Colonic mucosa (tissue), 1 donor: Measurements from ENCODE around the gene DCLRE1A.

- PRO-cap = no peak
Measured at GRCh38 chr10:112689063-112689497, 242.1 kb downstream of the VTI1A start.

DNA sequence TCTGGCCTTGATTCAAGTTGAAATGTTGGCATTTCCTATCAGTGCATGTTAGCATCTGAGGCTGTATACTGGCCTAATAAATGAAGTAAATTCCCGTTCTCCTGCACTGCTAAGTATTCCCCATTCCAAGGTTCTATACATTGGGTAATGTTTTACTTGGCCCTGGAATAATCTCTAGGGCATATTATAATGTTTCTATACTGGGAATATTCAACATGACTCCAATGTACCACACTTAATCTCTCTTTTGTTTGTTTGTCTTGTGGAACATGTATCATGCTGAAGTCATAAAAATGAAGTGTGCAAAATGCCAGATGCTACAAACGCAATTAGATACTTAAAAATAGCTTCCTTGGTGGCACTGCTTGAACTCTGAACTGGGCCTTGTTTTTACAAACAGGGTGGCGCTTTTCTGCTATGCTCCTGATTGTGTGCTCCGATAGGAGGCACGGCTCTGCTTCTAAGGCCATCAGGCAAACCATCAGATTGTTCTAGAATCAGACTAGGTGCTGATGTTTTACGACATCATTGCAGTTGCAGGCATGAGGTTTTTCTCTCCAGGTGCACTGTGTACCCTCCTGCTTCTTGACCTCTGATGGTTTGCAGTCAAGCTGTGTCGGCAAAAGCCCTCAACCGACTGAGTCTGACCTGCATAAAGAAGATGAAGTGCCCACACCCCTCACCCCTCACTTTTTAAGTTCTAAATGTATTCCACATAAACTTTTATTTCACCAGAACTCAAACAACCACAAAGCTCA, 156.6 kb upstream of the TCF7L2 start:
- PRO-cap = no peak

DNA sequence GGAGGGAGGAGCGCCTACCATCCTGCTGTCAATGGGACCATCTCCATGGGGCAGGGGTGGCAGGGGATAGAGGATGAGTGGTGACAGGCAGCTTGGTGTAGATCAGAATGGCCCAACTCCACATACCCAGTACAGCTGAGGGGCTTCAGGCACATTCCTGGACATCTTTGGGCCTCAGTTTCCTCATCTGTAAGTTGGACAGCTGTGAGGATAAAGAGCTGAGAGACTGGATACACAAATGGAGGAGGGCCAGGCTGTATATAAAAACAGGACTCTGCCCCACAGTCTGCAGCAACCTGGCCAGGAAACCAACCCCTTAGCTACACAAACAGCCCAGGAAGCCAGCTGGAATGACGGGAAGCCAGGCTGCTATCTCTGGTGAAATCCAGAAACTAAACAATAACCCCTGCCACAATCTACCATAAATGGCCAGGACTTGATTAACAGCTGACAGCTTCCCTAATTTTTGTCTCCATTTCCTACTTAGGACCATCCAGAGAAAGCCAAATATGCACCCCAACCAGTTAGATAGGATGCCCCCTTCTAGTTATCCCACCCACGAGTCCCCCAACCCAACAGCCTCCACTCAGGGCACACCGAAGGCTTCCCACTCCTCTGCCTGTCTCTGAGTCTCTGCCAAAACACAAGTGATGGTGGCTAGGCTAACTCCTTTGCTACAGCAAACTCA, 110.1 kb upstream of the TCF7L2 start:
- PRO-cap = no peak

DNA sequence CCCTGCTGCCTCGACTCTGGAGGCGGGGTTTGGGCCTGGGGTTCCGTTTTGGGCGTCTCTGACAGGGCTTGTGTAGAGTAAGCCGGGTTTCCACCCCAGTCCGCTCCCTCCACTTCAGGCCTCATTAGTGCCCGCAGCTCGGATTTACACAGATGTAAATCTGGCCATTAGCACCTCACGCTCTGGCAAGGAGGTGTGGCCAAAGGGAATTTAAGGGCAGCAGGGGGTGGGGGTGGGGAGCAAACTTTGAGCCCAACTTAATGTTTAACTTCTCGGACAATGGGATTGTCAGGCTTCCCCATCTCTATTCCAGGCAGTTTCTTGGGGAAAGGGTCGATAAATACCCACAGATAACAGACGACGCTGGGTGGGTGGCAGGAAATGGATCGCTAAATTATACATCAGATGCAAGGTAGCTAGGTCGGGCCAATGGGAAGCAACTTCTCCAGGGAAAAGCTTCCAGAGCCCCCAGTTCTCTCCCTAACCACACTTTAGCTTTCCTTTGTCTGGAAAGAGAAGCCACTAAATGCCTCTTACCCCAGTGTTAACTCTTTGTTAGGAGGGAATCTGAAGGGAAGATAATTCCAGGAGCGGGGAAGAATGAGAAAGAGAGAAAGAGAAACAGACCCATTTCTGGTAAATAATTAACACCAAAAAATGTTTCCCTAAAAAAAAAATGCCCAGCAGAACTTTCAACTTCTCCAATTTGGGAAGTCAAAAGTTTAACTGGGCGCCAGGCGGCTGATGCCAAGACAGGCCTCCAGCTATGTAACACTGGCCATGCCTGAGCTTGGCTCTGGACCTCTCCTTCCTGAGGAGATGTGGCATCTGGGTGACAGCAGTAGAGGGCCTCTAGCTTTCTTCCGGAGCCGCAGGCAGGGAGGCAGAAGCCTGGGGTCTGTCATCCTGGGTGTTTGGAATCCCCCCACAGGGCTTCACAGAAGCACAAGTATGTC, 50.9 kb upstream of the TCF7L2 start:
- PRO-cap = bidirectional peak, plus-strand start at position 316 of the sequence, minus-strand start at position 184 of the sequence

GRCh38 chr10:112986234-112986748, 36.2 kb downstream of the TCF7L2 start:
- PRO-cap = no peak

- PRO-cap = unidirectional peak, plus-strand start at chr10:113031076
Measured at GRCh38 chr10:113030802-113031290, 80.8 kb downstream of the TCF7L2 start.

- PRO-cap = no peak
Measured at GRCh38 chr10:113039959-113040557, 90.0 kb downstream of the TCF7L2 start.

GRCh38 chr10:113059998-113061251, 110.4 kb downstream of the TCF7L2 start:
- PRO-cap = no peak

DNA sequence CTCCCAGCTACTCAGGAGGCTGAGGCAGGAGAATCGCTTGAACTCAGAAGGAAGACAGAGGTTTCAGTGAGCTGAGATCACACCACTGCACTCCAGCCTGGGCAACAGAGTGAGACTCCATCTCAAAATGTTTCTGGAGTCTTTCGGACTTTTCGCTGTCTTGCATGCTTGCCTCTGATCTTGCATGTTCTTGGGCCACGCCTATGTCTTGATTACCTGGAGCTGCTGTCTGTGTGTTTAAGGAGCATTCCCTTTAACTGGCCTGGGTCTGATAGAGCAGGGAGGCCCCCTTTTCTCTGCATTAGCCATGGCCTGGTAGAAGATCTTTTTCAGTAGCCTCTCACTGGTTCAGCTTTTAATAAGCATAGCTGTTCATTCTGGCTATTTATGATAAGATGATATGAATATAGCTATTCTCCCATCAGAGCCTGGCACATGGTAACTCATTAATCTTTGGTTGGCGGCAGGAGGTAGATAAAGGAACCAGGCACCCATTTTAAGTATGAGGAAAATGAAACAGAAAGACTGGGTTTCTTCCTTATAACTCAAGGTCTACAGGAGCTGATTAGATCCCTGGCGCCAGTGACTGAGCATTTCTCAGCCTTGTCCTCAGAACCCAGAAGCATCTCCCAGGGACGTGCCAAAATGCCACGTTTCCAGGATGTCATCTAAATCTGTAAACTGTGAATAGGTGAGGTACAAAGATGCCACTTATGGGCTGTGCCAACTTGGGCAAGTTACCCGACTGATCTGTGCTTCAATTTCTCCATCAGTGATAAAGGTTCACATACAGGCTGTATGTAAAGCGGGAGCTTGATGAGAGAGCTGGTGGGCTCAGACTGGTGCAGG, 141.8 kb downstream of the TCF7L2 start:
- PRO-cap = bidirectional peak, plus-strand start at position 568 of the sequence, minus-strand start at position 342 of the sequence

- PRO-cap = no peak
Measured at GRCh38 chr10:113150865-113151275, 200.8 kb downstream of the TCF7L2 start.

GRCh38 chr10:113152201-113152899, 202.3 kb downstream of the TCF7L2 start:
- PRO-cap = no peak

DNA sequence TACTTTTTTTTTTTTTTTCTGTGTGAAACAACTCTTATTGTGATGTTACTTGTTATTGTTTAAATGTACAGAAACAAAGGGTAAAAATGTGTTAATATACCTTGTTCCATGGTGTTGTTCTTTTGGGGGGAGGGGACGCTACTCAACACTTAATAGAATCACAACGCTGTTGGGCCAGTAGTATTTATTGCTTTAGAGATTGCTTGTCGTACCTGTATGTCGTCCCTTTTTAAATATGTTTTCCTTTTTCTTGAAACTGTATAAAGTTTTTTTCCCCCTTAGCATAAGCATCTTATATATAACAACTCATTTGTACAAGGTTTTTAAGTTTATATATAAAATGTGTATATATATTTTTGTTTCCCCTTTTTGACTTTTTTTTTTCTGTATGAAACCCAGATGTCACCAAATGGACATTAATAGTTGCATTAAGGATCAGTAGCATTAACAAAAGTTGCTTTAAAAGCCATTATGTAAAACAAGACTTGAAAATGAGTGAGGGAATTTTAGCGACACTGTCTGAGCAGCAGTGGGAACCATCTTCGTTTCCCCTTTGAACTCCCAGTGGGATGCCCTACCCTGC, 216.5 kb downstream of the TCF7L2 start:
- PRO-cap = unidirectional peak, plus-strand start at position 120 of the sequence

GRCh38 chr10:113273335-113274449, 279.2 kb upstream of the HABP2 start:
- PRO-cap = no peak

DNA sequence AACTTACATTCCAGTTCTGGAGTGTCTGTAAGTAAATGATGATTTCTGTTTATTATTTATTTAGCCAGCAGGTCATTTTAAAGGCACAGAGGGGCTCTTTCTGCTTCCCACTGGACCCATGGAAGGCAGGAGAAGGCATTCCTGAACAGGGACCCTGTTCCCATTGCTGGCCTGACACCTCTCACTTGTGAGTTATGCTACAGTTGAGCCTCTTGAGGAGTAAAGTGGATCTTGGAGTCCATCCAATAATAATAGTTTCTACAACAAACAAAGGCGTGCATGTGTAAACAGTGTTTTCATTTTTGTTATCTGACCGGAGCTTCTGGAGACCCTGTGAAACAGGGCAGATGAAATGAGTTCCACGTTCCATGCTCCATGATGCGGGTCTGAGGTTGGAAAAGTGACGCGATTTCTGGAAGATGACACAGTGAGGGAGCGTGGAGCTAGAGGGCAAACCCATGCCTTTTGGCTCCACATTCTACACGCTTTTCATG, 127.3 kb upstream of the HABP2 start:
- PRO-cap = no peak

GRCh38 chr10:113560919-113561867, 8.3 kb downstream of the HABP2 start:
- PRO-cap = no peak

DNA sequence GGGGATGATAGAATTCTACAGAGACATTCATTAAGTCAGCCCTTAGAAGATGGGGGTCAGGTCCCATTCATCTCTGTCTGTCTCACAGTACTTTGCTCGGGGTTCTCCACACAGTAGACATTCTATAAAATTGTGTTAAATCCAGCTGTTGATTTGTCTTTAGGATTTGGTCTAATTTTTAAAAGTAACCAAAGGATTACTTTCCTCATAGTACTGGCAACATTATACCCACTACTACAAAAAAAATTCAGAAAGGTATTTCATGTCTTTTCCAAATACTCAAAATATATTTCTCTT, 31.8 kb downstream of the HABP2 start:
- PRO-cap = no peak

DNA sequence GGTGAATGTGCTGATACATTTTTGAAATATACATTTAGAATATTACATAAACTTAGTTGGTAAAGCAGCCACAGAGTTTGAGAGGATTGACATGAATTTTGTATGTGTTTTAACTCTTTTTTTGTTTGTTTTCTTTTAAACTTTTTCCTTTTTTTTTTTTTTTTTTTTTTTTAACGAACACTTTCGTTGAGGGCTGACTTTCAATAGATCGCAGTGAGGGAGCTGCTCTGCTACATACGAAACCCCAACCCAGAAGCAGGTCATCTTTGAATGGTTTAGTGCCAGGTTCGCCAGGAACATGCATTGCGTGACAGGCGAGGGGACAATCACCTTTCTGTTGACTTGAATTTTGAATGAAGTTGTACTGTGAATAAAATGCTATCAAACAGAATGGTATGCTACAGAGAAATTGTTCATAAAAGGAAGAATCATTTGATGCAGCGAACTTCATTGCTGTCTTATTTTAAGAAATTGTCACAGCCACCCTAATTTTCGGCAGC, 23.8 kb downstream of the CASP7 start:
- PRO-cap = no peak

- PRO-cap = no peak
Measured at GRCh38 chr10:113843948-113844567, 9.8 kb downstream of the DCLRE1A start.

DNA sequence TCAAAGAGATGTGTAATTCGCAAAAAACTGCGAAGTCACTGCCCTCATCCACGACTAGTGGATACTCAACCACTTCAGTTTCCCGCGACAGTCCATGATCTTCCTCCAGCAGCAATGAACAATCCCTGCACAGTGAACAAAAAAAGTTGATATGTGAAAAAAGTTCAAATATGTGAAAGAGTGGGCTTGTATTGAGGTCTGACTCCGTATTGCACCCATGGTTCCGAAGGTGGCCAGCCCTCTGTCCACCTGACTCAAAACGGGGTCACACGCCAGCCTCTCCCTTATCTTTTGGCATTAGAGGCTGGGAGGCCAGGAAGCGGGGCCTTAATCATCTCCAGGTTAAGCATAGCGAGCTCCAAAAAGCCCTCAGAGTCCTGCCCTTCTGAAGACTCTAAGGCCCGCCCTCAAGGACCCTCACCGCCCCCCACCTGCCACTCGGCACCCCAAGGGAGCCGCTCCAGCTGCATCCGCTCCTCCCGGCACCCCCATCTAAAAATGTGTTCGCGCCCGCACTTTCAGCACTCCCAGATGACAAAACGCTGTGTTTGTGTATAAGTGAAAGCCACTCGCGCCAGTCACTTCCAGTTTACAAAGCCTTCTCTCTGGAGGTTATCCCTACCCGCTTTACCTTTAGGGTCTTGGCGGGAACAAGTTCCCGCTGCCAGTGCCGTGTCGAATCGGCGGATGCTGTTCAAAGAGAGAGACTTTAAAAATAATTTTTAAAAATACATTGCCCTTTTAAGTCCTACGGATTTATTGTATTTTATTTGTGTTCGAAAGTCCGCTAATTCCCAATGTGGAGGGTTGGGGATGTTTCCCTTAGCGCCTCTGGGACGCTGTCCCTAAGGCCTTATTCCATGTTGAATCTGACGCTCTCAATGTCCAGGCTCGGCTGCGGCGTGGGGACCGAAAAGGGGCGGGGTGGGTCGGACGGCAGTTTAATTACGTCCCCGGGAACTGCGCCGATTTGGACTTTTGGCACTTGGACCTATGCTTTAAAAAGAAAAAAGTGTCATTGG, at the start of gene DCLRE1A:
Gene DCLRE1A (minus strand): TSS at position 360 of the 1,022 bp plus-strand sequence.
- PRO-cap = unidirectional peak, plus-strand start at position 90 of the sequence; bidirectional peak, plus-strand start at position 294 of the sequence, minus-strand start at position 251 of the sequence; unidirectional peak, minus-strand start at position 494 of the sequence; bidirectional peak, plus-strand start at position 912 of the sequence, minus-strand start at position 871 of the sequence

- PRO-cap = no peak
Measured at GRCh38 chr10:113873025-113873969, 18.8 kb downstream of the NHLRC2 start.